Placental pericyte (primary cell): Measurements from ENCODE around the genes FNDC1 and MRPL18.

DNA sequence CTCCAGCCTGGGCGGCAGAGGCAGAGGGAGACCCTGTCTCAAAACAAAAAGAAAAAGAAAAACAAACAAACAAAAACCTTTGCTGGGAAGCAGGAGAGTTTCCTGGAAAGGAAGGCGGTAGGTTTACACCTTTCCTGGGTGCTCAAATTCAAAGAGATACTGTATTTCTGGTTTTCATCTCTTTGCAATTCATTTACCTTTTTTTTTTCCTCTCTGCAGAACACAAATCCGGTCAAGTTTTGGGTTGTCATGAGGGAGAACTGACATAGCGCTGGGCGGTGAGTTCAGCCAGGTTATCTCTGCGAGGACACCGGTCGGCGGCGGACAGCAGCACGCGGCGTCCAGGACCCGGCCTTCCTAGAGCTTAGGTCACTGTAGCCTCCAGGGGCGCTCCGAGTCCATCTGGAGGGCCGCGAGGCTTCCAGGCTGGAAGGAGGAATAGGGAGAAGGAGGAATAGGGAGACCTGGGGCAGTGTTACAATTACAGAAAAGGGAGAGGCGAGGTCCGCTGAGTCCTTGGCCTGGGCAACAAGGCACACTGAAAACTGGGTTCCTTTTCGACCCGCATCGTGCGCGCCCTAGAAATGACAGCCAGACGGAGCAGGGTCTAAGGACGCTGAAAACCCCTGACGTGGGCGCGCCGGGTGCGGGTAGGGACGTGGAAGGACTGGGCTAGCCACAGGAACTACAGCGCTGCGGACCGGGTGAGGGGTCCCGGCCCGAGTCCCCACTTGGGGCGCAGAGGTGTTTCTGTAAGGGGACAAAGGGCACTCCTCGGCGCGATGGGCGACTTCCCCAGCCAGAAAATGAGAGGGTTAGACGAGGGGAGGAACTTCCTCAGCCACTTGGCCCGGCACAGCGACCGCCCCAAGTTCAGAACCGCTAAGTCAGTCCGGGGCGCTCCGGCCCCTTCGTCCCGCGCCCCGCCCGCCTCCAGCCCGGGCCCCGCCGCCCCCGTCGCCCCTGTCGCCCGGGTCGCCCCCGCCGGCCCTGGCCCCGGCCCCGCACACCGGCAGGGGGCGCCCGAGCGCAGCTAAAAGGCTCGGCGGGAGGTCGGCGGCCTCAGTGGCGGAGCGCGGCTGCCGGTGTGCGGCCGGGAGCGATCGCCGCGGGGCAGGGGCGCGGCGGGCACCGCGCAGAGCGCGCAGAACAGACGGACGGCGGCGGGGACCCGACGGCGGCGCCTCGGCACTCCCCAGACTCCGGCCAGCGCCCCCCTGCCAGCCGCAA is at the start of gene FNDC1:
Gene FNDC1 (plus strand): TSS at position 1,065 of the 1,230 bp plus-strand sequence.
- CAGE, long polyA plus RNA, result no peak

DNA sequence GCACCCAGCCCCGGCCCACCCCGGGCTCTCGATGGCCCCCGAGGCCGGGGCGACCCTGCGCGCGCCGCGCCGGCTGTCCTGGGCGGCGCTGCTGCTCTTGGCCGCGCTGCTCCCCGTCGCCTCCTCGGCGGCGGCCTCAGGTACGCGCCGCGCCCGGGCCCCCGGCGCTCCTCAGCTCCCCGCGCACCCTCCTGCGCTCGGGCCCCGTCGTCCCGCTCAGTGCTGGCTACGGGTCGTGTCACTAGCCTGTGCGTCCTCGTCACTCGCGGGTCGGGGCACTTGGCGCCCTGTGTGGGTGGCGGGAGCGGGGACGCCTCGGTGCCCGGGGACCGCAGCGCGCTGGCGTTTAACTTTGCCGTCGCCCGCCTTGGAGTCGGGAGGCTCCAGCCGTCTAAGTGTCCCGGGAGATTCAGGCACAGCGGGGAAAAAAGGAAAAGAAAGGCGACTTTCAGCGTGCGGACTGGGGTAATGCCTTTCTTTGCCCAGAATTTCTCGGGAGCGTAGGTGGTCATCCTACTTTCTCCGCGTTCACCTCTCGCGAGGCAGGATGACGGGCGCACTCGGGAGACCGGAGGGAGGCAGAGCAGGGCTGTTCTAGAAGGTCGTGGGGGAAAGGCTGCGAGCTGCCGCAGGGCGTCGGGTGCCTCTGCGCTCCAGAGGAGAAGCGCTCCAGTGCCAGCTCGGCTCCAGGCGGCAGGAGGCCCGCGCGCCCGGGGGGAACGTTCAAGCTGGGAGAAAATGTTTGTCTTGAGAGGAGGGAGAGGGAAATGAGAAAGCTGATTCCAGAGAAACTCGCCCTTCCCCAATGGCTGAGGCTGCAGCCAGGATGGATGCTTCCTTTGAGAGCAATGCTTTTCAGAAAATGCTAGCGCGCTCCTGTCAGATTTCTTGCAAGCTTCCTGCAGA is 619 bp downstream of the FNDC1 start:
- CAGE, long polyA plus RNA, result no peak

DNA sequence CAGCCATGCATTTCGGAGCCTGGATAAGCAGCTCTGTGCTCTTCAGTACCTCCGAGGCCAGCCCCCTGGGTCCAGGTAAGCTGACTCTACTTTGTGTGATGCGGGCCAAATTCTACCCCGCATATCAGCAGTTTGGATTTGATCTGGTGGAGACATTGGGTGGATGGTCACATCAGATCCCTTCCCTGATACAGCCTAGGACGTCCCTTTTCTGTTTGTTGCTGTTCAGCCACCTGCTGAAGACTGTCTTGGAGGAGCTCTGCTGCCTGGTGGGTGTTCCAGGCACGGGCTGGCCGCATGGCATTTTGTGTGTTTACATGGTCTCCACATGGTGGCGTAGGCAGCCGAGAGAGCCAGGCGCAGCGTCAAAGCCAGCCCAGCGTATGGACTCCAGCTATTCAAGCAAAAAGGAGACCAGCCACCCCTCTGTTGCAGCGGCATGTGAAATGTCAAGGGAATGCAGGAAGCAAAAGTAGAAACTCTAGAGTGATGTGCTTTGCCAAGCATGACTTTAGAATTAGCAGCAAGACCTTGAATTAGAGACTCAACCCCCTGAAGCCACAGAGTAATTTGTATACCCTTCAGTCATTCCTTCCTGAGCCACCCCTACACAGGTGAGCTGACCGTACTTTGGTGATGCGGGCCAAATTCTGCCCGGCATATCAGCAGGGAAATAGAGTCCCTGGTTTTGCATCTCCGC is 48.3 kb downstream of the FNDC1 start:
- CAGE, long polyA plus RNA, result no peak

- CAGE, long polyA plus RNA, result no peak
Measured at GRCh38 chr6:159490687-159490995, 202.4 kb downstream of the SOD2 start.

GRCh38 chr6:159679815-159680688 is 13.0 kb downstream of the SOD2 start:
- CAGE, long polyA plus RNA, result no peak

- CAGE, long polyA plus RNA, result no peak
Measured at GRCh38 chr6:159690059-159690807, 2.8 kb downstream of the SOD2 start.

DNA sequence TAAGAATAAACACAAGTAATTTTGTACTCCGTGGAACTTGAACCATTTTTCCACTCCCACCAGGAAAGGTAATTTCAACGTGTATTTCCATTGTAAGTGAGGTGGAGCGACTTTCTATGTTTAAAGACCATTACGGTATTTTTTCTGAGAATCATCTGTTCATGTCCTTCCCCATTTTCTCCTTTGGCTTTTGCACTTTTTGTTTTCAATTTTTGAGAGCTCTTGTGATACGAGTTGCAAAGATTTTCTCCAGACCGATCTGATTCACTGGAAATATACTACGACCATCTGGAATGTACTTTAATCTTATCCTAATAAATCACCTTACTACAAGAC is 1.2 kb upstream of the WTAP start:
- CAGE, long polyA plus RNA, result no peak

GRCh38 chr6:159732727-159733271 is 5.5 kb downstream of the WTAP start:
- CAGE, long polyA plus RNA, result no peak

DNA sequence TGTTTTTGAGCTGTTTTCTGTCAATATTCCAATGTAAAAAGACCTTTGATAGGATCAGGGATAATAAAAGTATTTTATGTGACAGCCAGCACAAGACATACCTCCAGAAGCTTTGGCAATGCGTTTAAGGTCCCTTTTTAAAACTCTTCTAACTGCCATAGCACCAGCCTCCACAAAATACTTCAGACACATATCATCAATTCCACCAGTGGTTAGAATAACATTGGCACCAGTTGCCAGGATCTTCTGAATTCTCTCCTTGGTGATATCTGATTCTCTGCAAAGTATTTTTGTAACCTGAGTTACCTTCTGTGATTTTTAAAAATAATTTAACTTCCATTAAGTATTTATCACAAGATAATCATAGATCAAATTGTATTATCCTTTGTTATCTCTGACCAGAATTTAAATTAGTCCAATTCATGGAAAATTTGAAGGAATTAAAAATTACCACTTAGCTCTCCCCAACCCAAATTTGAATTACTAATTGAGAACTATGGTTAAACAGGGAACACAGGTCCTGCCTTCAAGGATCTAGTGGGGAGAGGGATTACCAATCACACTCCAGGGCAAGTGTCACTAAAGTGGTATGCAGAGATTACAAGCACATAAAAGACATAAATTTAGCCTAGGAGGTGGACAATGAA is 8.4 kb downstream of the TCP1 start:
- CAGE, long polyA plus RNA, result no peak

DNA sequence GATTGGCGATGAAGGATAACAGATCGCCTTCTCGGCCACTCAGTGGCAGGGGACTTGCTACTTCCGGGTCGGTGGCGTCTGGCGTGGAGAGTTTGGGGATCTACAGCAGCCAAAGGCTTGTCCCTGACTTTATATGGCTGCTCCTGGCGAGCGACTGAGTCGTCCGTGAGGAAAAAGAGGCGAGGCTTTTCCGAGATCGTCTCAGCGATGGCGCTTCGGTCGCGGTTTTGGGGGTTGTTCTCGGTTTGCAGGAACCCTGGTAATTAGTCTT is at the start of gene MRPL18:
Gene MRPL18 (plus strand): TSS at position 87 of the 271 bp plus-strand sequence.
- CAGE, long polyA plus RNA, result no peak

GRCh38 chr6:159799786-159800094 is 336 bp upstream of the PNLDC1 start:
- CAGE, long polyA plus RNA, result no peak

- CAGE, long polyA plus RNA, result no peak
Measured at GRCh38 chr6:159981192-159982478, 12.8 kb downstream of the IGF2R start.

GRCh38 chr6:160016217-160016833 is 47.4 kb downstream of the IGF2R start:
- CAGE, long polyA plus RNA, result no peak

DNA sequence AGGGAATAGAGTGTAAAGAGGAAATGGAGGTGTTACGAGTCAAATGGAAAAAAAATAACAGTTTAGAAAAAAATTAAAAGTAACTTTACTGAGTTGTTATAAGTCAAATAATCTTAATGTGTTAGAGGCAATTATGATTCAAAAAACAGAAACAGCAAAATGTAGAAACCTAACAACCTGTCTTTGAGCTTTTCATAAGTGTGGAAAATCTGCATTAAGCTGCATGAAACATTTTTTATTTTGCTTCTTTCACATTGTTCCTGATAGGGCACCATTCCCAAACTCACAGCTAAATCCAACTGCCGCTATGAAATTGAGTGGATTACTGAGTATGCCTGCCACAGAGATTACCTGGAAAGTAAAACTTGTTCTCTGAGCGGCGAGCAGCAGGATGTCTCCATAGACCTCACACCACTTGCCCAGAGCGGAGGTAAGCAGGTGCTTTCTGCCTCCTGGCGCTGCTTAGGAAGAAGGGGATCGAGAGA is 63.4 kb downstream of the IGF2R start:
- CAGE, long polyA plus RNA, result no peak

GRCh38 chr6:160058651-160059080 is 62.9 kb upstream of the SLC22A1 start:
- CAGE, long polyA plus RNA, result no peak

DNA sequence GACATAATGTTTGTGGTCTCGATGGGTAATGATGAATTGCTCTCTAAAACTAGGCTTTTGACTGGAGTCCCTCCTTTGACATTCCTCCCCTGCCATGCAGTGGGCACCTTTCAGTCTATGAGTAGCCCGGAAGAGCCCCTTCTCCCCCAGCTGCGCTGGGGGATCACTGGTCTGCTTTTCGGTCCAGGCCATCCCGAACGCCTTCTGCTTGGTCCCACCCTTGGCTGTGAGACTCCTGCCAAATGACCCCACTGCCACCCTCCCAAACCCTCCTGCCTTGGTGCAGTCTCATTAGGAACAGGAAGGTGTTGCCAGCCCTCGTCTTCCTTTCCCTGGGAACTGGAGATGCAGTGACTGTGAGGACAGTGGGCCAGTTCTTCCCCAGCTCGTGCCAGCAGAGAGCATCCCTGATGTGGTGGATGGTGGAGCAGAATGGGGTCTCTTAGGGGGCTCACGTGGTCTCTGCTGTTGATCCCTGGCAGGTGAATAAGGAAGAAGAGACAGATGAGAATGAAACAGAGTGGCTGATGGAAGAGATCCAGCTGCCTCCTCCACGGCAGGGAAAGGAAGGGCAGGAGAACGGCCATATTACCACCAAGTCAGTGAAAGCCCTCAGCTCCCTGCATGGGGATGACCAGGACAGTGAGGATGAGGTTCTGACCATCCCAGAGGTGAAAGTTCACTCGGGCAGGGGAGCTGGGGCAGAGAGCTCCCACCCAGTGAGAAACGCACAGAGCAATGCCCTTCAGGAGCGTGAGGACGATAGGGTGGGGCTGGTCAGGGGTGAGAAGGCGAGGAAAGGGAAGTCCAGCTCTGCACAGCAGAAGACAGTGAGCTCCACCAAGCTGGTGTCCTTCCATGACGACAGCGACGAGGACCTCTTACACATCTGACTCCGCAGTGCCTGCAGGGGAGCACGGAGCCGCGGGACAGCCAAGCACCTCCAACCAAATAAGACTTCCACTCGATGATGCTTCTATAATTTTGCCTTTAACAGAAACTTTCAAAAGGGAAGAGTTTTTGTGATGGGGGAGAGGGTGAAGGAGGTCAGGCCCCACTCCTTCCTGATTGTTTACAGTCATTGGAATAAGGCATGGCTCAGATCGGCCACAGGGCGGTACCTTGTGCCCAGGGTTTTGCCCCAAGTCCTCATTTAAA is 17.0 kb upstream of the SLC22A1 start:
- CAGE, long polyA plus RNA, result no peak

DNA sequence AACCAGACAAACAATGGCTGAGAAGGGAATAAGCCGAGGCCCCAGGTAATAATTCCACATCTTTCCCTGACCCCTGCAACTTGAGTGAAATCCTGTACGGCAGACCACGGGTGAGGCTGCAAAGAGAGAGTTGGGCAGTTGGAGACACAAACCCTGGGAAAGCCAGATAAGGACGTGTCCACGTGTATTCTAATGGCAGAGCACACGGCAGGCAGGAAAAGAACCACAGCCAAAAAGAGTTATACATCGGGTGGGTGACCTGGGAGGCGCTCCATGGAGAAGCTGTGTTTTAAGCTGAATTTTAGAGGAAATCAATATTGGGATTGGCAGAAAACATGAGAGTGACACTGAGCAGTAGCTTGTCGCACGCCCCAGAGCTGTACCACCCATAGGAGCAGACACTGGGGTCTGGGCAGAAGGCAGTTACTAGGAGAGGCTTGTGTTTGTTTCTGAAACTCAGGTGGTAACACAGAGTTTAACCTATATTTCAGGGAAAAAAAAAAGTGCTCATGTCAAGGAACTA is 6.3 kb downstream of the SLC22A1 start:
- CAGE, long polyA plus RNA, result no peak

- CAGE, long polyA plus RNA, result no peak
Measured at GRCh38 chr6:160163185-160163845, 41.7 kb downstream of the SLC22A1 start.

- CAGE, long polyA plus RNA, result no peak
Measured at GRCh38 chr6:160198579-160199009, 60.0 kb downstream of the SLC22A2 start.

- CAGE, long polyA plus RNA, result no peak
Measured at GRCh38 chr6:160519822-160521055, 143.8 kb downstream of the LPA start.